ENCODE measurements around a stretch of chr5.

- PRO-cap, result no peak
Measured at GRCh38 chr5:76547141-76548396, 75.6 kb downstream of the F2RL2 start.

- PRO-cap, result no peak
Measured at GRCh38 chr5:76642398-76643112, 19.4 kb upstream of the F2RL2 start.

DNA sequence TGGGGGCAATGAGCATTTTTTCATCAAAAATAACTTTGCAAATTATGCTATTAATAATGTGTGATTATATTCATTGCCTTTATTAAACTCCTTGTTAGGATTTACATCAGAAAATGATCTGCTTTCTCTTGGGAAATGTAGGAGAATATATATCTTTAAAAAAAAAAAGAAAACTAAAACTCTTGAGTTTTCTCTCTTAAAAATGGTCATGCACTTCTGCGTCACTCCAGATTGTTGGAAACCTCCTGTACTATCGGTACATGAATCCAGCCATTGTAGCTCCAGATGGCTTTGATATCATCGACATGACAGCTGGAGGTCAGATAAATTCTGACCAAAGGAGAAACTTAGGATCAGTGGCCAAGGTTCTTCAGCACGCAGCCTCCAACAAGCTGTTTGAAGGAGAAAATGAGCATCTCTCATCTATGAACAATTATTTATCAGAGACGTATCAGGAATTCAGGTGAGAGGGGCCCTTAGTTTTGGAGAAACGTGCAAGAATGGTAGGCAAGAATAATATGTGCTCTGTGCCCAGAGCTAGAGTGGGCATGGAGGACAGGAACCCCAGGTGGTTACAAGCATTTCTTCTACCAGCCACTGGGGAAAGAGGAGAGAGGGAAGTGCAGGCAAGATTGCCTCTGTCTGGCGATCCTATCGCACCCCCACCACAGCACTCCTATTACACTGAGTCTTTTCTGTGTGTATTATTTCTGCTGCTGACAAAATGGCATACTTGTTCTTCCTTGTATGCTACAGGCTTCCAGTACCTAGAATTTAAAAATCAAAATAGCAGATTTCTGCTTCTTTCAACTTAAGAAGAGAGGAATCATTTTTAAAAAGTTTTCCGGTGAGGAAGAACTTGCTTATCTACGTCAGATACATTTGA is 41.4 kb upstream of the F2R start:
- PRO-cap, result no peak

- PRO-cap, result no peak
Measured at GRCh38 chr5:76695194-76695824, 20.6 kb upstream of the F2R start.

GRCh38 chr5:76790386-76791344 is 28.2 kb upstream of the F2RL1 start:
- PRO-cap, result bidirectional peak, plus-strand start at chr5:76790964, minus-strand start at chr5:76790711; bidirectional peak, plus-strand start at chr5:76791279, minus-strand start at chr5:76791040

DNA sequence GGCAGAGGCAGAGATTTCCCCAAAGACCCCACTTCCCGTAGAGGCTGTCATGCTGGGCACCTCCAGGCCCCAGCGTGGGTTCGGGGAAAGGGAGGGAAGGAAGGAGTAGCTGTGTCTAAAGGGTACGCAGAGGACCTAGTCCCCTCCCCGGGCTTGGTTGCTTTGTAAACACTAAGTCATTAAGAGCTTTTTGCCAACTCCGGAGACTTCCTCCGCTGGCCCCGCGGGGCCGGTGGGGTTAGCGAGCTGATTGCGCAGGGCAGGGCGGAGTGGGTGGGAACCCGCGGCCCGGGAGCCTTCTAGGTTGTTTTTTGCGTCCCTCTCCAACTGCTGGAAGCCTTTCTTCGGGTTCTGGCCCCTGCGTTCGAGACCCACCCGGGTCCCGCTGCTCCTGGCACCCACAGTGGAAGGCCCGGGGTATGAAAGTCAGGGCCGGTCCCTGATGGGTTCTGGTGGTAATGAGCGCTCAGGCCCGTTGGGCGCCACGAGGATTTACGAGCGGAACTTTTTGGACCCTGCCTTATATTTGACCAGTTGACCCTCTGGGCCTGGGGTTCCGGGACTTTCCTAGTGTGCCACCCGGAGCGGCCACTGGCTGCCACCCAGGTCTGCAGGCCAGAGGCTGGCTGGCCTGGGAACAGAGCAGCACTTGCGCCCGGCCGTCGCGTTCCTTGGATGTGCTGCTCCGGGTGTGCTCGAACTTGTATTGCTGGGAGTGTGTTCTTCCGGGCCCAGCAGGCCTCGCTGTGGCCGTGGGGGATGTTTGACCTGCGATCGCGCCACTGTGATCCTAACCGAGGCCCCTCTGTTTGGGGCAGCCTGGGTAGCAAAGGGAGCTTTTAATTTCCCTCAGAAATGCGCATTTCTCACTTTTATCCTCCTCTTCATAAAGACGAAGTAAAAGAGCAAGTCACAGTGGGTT is 917 bp downstream of the F2RL1 start:
- PRO-cap, result no peak

DNA sequence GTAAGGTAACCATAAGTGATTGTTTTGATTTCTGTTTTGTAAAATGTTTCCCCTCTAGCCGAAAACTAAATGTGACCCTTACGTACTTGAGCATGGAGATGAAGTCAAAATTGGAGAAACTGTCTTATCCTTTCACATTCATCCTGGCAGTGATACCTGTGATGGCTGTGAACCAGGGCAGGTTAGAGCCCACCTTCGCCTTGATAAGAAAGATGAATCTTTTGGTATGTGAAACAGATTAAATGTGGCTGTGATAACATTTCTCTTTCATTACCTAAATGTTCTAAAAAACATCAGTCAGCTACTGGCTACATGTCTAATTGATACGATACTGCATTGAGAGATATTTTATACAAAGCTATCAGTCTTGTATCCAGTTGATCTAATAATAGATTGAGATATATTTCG is 23.7 kb downstream of the AGGF1 start:
- PRO-cap, result no peak

- PRO-cap, result no peak
Measured at GRCh38 chr5:77085914-77086225, 1.2 kb downstream of the ZBED3 start.

DNA sequence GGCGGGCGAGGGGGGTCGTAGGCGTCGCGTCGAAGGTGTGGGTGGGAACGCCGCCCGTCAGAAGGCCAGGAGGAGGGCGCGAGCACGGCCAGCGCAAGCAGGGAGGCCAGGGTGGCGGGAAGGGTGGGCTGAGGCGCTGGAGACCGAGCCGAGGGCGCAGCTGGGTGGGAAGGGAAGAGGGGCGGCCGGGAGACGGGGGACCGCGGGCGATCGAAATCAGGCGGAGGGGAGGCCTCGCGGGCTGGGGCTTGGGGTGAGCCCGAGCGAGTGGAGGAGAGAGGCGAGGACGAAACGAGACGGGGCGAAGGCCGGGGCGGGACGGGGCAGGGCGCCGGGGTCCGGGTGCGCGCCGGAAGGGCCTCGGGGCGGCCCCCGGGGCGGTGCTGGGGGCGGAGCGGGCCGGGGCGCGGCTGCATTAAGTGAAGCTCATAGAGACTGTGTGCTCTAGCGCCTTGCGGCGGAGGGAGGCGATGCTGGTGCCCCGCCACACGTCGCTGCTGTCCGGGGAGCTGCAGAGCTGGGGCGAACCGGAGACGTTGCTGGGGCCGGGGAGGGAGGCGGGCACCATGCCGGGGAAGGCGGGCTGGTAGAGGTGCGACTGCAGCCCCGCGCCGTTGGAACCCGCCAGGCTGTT is 8.5 kb downstream of the OTP start:
- PRO-cap, result no peak

DNA sequence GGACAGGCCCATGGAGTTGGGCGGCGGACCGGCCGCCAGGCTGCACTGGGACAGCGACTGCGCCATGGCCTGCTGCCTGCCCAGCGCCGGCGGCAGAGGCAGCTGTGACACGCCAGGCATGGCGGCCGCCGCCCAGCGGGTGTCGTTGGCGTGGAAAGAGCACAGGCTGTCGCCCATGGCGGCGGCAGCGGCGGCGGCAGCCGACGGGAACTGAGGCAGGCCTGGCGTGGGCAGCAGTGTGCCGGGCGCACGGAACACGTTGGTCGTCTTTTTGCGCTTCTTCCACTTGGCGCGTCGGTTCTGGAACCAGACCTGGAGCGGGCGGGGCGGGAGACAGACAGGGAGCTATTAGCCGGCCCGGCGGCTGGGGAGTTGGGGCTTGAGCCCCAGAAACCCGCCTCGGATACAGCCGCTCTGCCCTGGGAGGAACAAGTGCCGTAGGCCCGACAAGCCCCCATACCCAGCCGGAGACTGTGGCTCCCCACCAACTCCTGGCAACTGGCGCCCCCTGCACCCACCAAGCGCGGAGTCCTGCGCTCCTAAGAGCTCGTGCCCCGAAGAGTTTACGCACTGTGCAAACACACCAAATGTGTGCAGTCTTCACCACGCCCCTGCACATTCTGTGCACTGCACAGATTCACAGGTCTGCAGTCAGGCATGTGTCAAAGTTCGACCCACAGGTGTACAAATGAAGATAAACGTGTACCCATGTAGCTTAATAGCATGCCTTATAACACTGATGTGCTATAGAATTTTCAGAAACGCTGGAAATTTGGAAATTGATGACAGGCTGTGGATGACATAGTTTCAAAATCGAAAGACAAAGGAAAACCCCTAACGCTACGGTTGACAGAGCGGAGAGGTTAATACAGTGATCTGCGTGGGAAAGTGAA is 7.8 kb downstream of the OTP start:
- PRO-cap, result no peak

GRCh38 chr5:77688521-77689246 is 50.2 kb upstream of the OTP start:
- PRO-cap, result no peak

DNA sequence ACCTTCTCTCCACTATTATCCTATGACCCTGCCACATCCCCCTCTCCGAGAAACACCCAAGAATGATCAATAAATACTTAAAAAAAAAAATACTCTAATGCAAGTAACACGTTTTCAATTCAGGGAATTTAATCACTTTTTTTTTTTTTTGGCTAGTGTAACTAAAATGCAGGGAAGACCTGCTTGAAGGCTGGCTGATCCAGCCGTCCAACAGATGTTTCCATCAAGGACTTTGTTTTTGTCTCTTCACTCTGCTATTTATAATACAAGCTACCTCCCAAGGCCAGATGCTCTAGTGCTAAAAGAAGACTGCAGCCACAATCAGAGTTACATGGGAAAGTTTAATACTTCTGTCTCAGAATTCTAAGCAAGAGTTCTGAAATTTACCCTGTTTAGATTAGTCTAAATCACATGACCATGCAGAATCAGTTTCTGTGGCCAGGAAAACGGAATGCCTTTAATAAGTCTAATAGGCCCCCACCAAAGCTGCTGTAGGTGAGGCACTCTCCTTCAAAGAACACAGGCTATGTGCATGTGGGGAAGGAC is 14.5 kb downstream of the TBCA start:
- PRO-cap, result no peak

DNA sequence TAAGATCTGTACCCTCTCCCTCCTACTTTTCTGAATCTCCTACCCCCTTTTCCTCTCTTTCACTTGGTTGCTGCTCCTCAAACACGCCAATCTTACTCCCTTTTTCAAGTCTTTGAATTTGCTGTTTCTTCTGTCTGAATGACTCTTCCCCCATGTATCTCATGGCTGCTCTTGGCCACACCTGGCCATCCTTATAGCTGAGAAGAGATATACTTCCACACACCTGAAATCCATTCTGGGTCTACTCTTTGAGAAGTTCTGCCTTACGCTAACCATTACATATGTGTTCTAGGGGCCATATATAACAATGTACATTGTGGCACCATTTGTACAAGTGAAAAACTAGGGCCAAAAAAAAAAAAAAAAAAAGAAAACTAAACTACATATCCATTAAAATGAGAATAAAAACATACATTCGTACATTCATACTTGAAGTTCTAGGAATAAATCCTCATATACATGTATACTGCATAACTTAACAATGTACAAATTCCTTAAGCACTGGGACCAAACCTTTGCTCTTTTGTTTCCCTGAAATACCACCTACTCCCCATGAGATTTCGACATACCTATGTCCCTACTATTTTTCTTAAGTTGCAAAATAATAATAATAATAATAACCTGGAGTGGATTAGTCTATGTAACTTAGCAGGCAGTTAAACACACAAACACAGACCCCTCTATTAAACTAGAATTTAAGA is 10.5 kb downstream of the TBCA start:
- PRO-cap, result no peak

GRCh38 chr5:77770994-77771494 is 5.1 kb downstream of the TBCA start:
- PRO-cap, result no peak

DNA sequence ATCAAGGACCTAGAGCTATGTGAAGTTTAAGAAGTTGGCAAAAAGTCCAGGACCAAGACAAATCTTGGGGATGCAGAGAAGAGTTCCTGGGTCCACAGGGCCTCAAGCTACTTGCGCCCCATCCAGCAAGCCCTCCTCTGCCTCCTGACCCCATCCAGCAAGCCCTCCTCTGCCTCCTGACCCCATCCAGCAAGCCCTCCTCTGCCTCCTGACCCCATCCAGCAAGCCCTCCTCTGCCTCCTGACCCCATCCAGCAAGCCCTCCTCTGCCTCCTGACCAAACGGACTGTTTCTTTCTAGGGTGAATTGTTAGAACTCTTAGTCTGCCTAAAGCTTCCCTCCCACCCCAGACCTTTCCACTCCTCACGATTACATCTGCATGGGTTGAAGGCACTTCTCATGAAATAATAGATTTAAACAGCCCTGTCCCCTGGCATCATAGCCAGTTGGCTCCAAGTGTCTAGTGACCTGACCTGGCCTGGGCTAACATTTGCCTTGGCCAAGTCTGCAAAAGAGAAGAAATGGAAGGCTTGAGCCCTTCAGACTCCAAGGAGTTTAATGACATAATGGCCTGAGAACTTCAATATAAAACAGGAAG is 218.5 kb upstream of the TBCA start:
- PRO-cap, result no peak

GRCh38 chr5:78360694-78361995 is 728 bp downstream of the SCAMP1 start:
- PRO-cap, result bidirectional peak, plus-strand start at chr5:78361517, minus-strand start at chr5:78361423

DNA sequence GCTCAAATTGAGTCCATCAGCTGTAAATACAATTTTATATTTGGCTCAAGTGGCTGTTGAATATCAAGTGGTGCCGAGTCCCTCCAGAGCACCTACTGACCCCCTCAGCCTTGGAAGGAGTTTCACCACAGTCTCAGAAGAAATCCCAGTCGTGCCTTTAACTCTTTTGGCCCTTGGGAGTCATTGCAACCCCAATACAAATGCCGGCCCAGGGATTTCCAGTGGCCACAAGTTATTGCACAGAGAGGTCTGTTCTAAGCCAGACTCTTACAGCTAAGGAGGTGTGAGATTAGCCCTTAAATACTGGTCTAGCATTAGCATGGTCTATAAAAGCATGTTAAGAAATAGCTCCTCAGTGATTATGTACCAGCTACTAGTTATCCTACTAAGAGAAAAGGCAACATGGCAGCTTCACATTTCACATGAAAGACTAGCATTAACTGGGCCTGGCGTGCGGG is 125.0 kb downstream of the SCAMP1 start:
- PRO-cap, result no peak

GRCh38 chr5:78508182-78508862 is 140.2 kb downstream of the LHFPL2 start:
- PRO-cap, result no peak

- PRO-cap, result no peak
Measured at GRCh38 chr5:78577475-78577868, 71.1 kb downstream of the LHFPL2 start.

- PRO-cap, result no peak
Measured at GRCh38 chr5:78591867-78592676, 56.5 kb downstream of the LHFPL2 start.

Measured in A673 (cell line).